Right common carotid artery plus branches (tissue), 1 donor: ENCODE results near the genes PRXL2A and WAPL.

DNA sequence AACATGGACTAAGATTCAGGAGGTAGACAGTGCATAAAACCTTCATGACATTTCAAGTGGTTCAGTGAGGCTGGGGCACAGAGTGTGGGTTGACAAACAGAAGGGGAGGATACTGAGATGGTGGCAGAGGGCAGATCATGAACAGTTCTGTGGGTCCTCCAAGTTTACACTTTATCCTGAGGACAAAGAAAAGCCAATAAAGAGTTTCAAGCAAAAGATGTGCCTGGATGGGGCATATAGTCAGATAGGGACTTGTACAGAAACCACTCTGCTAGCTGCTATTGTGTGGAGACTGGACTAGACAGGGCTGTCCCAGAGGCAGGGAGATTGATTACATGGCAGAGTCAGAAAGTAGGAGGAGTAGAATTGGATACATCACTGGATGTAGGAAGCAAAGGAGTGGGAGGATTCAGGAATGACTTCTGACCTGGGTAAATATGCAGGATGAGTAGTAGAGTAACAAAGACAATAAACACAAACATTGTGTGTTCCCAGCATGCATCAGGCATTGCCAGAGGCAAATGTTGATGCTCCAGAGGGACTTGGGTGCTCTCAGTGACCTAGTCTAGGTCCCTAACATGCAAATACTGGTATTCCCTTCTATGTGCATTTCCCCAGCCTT lies 30.8 kb upstream of the MAT1A start:
- PRO-cap: no peak

GRCh38 chr10:80357375-80357599 lies 706 bp downstream of the DYDC2 start:
- PRO-cap: no peak

- PRO-cap: no peak
Observed at GRCh38 chr10:80357600-80358079, 1.1 kb downstream of the DYDC2 start.

DNA sequence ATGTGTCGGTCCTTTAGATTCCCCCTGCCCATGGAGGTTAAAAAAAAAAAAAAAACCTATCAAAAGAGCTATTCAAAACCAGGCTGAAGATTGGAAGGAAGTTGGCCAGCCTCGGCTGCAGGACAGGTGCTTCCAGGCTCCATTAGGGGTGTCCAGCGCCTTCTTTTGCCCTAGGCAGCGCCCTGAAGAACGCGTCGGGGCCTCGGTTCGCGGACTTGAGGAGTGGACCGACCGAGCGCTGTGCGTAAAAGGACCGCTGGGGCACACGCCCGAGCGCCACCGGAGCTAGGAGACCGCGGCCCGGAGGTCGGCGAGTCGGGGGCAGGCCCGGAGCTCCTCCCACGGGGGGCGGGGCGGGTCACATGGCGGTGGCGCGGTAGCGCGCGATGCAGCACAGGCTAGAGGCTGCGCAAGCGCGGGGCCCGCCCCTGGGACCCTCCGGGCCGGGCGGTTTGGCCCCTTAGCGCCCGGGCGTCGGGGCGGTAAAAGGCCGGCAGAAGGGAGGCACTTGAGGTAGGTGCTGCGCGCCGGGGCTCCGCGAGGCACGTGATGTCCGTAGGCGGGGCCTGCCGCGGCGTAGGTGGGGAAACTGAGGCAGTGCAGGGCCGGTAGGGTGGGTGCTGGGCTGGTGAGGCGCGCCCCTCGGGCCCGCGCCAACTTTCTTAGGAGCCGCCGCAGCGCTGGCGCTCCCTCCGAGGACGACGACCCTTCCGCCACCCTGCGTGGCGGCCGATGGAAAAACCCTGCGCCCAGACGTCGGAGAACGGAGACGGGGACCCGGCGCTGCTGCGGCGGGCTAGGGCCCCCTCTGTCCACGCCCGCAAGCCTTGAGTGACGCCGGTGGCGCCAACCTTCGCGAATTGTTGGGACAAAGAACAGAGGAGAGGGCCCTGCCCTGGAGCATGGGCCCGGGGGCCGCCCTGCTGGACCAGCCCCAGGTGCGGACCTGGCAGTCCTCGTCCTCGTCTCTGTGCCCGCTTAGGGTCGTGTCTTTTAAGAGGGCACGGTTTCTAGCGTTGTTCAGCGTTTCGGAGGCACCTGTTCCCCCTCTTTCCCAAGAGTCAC lies at the start of gene PRXL2A:
Gene PRXL2A (plus strand): TSS at position 421 of the 1,065 bp plus-strand sequence.
- PRO-cap: bidirectional peak, plus-strand start at position 363 of the sequence, minus-strand start at position 317 of the sequence

DNA sequence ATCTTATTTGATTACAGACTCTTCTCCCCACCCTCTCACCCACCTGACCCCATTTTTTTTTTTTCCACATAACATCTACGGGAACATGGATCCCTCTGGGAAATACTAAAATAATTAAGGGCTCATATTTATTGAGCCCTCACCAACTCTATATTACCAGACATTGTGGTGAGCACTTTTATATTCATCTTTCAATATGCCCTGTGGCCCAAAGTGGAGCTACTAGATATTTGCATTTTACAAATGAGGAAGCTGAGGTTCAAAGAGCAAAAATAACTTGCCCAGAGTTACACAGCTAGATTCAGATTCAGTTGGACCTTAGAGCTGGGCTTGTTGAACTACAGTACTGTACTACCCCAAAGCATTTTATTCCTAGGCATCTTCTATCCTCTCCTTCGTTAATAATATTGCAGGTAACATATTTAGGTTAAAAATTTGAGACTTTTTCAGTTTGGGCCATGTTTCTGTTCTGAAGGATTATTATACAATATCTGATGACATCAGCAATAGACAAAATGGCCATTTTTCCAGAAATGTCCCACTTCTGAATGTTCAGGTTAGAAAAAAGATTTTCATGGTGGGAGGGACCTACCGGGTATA lies 13.3 kb downstream of the PRXL2A start:
- PRO-cap: no peak

DNA sequence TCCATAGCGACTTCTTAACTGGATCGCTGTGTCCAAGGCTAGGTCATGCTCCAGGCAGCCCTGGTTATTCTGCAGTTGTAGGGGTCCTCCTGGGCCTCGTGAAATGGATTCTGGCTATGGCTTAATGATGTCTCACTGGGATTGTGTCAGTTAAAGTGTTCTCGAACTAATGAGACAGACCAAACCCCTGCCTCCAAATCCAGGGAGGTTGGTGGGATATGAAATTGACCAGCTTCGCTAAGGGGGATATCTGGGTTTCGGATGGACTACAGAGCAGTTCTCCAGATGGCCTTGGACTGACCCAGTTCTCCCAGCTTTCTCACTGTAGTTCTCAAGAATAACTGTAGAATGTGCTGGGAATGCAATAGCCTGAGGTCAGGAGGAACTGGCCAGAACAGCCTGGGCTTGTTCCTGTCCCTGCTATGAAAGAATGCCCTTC lies 12.5 kb upstream of the TSPAN14 start:
- PRO-cap: no peak

GRCh38 chr10:80464504-80465478 lies 10.7 kb downstream of the TSPAN14 start:
- PRO-cap: bidirectional peak, plus-strand start at chr10:80464956, minus-strand start at chr10:80464739

DNA sequence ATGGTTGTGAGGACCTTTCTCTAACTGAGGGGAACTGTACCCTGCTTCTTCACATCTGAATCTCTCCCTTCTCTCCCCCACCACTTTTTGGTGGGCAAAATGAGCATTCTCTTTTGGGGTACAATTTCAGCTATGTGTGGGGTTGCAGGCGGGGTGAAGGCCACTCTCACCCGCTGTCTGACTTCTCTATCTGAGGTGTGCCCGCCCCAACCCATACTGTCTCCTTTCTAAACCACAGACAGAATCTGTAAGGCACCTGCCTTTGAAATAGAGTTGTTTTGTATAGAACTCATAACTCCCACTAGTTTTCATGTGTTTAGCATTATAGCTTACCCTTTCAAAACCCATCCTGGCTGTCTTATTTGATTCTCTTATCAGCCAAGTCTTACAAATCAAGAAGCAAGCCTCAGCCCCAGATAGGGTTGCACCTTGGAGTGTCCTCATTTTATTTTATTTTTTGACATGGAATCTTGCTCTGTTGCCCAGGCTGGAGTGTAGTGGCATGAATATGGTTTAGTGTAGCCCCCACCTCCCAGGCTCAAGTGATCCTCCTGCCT lies 11.8 kb downstream of the TSPAN14 start:
- PRO-cap: no peak

GRCh38 chr10:80467766-80468438 lies 13.8 kb downstream of the TSPAN14 start:
- PRO-cap: unidirectional peak, plus-strand start at chr10:80468301

DNA sequence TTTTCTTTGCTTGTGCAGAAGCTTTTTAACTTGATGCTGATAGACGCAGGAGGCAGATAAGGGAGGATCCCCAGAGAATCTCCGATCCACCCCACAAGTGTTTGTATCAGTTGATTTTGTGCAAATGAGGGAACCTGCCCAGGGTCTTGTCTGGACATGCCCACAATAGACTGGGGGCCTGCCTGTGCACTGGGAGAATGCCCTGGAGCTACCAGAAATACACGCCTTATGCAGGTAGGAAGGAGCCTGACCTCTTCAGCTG lies 430.8 kb upstream of the NRG3 start:
- PRO-cap: no peak

- PRO-cap: no peak
Observed at GRCh38 chr10:83545748-83546338, 593.5 kb upstream of the GHITM start.

DNA sequence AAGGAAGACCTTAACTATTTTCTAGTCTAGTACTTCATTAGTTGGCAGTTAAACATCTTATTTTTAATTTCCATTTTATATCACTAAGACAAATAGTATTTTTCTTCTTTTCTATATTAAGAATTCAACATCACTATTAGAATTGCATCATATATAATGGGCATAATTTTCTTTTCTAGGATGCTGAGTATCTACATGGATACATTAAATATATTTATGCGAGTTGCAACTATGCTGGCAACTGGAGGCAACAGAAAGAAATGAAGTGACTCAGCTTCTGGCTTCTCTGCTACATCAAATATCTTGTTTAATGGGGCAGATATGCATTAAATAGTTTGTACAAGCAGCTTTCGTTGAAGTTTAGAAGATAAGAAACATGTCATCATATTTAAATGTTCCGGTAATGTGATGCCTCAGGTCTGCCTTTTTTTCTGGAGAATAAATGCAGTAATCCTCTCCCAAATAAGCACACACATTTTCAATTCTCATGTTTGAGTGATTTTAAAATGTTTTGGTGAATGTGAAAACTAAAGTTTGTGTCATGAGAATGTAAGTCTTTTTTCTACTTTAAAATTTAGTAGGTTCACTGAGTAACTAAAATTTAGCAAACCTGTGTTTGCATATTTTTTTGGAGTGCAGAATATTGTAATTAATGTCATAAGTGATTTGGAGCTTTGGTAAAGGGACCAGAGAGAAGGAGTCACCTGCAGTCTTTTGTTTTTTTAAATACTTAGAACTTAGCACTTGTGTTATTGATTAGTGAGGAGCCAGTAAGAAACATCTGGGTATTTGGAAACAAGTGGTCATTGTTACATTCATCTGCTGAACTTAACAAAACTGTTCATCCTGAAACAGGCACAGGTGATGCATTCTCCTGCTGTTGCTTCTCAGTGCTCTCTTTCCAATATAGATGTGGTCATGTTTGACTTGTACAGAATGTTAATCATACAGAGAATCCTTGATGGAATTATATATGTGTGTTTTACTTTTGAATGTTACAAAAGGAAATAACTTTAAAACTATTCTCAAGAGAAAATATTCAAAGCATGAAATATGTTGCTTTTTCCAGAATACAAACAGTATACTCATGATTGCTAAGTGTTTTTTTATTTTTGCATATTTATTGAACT lies 13.1 kb downstream of the GHITM start:
- PRO-cap: no peak

DNA sequence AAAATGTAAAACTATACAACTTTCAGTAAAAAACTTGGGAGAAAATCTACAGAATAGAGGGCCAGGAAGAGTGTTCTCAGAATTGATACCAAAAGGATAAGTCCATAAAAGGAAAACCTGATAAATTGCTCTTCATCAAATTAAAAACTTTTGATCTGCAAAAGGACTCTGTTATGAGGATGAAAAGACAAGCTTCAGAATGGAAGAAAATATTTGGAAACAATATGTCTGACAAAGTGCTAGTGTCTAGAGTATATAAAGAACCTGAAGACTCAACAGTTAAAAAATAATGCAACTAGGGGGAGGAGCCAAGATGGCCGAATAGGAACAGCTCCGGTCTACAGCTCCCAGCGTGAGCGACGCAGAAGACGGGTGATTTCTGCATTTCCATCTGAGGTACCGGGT lies 34.8 kb downstream of the RGR start:
- PRO-cap: no peak

- PRO-cap: no peak
Observed at GRCh38 chr10:84415886-84416142, 87.4 kb downstream of the CCSER2 start.

- PRO-cap: unidirectional peak, plus-strand start at chr10:84424951
Observed at GRCh38 chr10:84424637-84425399, 96.4 kb downstream of the CCSER2 start.

GRCh38 chr10:84837874-84838299 lies 509.5 kb downstream of the CCSER2 start:
- PRO-cap: no peak

DNA sequence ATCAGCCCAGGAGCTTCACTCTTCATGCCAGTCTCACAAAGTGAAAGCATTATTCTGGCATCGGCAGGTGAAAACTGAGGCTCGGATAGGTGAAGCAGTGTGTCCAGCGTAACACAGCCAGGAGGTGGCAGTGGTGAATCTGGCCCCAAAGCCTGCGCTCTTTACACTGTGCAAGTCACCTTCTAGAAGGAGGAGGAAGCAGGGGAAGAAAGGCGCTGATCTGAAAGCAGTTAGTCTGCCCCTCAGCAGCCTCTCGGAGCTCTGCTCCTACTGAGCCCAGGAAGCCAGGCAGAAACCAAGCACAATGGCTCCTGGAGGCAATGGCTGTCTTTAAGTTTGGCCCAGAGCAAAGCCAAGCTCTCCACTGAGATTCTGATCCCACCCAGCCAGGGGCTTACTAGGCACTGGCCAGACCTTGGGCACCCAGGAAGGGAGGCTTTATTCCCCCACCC lies 104.6 kb downstream of the GRID1 start:
- PRO-cap: no peak

- PRO-cap: unidirectional peak, plus-strand start at chr10:86521089; bidirectional peak, plus-strand start at chr10:86521960, minus-strand start at chr10:86521771
Observed at GRCh38 chr10:86520735-86521865, at the start of gene WAPL. Gene WAPL (minus strand): TSS chr10:86521792.

DNA sequence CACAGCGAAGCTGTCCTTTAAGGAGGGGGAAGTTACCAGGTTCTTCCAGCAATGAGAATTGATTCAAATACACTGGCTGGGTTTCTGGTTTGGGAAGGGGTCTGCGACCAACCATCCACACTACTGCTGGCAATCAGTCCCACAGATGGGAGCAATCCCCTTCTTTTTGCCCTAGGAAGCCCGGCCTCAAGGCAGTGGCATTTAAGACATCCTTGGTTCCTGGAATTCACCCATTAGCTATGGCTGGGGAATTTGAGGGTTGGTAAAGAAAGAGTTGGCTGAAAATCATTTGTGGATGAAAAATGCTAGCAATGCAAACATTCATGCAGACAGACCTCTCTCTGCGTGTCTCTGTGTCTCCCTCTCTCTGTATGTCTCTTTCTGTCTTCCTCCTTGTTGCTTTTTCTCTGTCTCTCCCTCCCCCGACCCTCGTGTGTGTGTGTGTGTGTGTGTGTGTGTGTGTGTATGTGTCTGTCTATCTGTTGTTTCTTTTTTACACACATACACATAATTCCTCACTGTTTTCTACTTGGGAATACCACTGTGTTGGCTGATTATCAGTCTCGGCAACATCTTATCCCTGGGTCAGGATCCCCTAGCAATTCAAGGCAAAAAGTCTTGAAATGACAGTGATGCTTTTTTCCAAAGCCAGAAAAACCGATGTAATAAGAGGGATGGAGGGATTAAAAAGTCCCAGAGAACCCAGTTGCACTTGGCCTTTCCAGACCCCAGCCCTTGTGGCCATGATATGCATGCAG lies 19.5 kb downstream of the LDB3 start:
- PRO-cap: no peak

DNA sequence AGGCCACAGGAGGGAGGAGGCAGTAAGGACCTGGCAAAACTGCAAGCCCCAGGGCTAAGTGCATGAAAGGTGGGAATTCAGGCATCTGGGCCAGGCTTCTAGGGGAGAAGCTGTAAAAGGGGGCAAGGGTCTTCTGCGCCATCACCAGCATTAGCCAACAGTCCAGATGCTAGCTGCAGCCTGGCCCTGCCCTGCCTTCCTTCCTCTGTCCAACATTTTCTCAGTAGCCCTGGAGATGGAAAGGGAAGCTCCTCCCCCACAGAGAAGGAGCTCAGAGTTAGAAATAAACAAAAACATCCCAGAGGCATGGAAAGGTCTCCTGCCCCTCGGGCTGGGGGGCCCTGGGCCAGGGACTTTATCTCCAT lies 1.4 kb downstream of the ADIRF start:
- PRO-cap: bidirectional peak, plus-strand start at position 296 of the sequence, minus-strand start at position 207 of the sequence